ENCODE results near the genes CYREN and CNOT4.

DNA sequence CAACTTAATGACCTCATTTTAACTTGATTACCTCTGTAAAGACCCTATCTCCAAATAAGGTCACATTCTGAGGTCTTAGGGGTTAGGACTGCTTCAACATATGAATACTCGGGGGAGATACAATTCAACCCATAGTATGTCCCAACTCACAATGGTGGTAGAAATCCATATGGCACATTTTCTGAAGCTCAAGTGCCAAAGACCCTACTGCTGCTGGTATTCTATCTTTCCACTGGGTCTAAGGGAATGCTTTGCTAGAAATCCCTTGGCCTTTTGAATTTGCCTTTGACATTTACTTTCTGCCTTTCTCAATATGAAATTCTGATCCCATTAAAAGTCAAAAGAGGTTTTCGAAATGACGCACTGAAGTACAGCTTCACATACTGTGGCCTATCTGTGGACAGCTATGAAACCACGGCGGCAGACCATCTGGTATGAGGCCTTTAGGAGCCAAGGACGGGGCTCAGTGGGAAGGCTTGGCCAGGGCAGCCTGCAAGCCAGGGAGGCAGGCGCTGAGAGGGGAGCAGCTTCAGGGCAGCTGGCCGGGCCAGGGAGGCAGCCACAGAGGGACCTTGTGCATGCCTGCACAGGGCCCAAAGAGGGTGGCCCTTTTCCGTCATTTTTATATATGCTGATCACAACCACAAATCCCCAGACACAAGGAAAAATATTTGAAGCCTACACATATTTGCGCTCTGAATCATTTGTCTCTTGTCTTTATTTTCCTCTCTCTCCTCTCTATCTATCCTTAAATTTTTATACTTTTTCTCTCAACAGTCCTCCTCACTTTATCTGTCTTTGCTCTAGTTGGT, 13.4 kb downstream of the CALD1 start:
- RRBS = no CpG with 5 or more reads among the region's 10 CpGs

GRCh38 chr7:134811680-134811926, 32.2 kb downstream of the CALD1 start:
- RRBS = no CpG with 5 or more reads among the region's 2 CpGs

GRCh38 chr7:134813003-134813455, 33.6 kb downstream of the CALD1 start:
- RRBS = no CpG with 5 or more reads among the region's 2 CpGs

- RRBS = no CpG with 5 or more reads among the region's 7 CpGs
Measured at GRCh38 chr7:134906472-134907589, 79.5 kb upstream of the AGBL3 start.

- RRBS = no CpG with 5 or more reads among the region's 4 CpGs
Measured at GRCh38 chr7:134939145-134939591, 47.1 kb upstream of the AGBL3 start.

GRCh38 chr7:135170562-135171095, at the start of gene CYREN:
CYREN (minus strand) TSS chr7:135170707.
- RRBS = 3% methylated on average over 34 of the region's 50 CpGs

DNA sequence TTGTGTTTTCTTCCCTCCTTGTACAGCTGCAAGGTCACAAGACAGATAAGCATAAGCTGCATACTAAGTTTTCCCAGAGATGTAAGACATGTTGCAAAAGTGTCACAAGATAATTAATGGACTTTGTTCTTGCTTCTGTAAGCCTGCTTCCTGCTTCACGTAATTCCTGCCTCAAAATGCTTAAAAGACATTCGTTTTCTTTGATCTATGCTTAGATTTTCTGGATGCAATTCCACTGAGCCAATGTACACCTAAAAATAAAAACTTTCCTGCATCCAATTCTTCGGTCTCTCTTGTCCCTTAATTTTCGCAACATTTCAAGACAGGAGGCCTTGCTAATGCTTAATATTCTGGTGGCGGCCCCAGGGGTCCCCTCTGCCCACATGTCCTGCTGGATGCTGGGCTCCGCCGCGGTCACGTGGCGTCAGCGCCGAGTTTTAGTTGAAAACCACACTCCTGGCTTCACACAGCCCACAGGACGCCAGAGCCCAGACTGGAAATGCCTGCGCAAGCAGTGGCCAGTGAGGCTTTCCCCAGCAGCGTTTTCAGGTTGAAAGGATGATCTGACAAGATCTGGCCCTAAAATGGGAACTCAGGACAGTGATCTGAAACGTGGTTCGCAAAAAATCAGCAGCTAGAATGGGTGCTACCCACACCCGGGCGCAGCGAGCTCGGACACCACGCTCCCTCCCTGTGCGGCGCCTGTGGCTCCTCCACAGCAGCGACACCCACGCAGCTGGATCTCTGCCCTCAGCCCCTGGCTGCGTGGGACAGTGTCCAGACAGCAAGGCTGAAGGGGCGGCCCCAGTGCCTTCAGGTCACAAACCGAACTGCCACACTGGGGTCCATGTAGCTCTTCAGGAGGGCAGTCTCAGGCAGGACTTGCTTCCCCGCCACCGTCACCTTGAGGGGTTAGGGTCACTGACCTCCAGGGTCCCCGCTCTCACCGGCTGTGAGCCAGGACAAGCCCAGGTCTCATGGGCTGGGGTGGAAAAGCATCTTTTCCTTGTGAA, 11.5 kb upstream of the CYREN start:
- RRBS = no CpG with 5 or more reads among the region's 33 CpGs

DNA sequence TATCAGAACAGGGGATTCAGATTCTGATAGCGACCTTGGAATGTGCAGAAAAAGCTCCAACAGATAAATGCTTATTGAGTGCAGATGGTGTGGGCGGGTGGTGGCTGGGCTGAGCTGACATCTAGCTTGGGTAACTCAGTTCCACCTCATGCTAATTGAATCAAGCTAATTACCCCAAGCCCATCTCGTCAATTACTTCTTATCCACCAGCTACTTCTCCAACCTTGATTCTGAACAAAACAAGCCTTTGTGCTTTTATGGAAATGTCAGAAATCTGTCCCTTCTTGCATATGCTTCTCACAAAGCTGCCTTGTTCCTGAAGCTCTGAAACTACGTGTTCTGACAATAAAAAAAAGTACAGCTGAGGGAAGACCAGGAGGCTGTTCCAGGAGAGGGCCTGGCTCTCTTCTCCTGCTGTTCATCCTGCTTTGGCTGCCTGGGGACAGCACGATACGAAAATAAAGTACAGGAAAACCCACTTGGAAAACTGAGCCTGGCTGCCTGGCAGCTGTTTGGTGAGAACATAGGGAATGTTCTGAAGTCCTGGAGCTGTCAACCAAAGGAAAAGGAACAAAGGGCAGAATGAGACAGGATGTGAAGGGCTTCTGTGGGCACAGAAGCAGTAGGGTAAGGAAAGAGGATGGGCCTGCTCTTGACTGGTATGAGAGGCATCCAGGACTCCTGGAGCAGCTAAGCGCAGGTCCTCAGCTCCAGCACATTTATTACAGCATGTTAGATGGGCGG, 27.6 kb downstream of the STRA8 start:
- RRBS = no CpG with 5 or more reads among the region's 8 CpGs

GRCh38 chr7:135509619-135510743, at the start of gene CNOT4:
CNOT4 (minus strand) TSS chr7:135510102.
- RRBS = 0% methylated on average over 2 of the region's 71 CpGs

- RRBS = no CpG with 5 or more reads among the region's 4 CpGs
Measured at GRCh38 chr7:137721868-137722233, 124.9 kb downstream of the DGKI start.

DNA sequence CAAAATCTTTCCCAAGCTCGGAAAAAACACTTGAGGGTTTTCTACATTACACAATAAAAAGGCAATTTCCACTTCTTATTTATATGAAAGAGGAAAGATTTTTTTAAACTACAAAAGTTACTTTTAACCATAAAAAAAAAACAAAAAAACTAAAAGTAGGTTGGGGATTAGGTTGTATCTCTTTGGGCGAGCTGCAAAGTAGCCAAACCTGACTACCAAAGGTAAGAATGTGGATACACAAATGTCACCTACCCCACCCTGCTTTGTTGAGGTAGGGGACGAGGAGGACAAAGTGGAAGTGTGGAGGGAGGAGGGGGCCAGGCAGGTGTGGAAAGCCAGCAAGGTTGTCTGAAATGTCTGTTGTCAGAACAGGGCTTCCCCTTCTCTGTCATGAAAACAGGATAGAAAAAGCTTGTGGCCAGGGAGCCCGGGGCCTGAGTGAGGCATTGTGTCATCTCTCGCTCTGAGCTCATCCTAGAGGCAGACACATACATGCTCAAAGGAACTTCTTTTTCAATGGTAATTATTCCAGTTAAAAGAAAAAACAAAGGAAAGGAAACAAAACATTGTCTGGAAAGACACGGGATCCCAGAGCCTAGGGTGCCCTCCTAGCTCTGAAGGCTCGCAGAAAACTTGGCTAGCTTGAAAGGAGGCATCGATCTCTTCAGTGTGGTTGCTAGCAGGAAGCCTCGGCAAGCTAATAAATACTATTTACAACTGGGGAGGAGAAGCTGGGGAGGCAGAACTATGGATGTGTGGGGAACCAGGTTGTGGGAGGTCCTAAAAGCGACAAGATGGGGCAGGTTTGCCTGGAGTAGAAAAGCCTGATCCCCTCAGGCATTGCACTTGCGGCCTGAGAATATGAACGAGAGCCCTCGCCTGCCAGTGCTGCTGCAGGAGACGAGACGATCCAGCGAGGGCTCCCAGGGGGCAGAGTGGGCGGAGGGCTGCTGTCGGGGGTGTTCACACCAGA, 32.5 kb upstream of the DGKI start:
- RRBS = no CpG with 5 or more reads among the region's 18 CpGs

- RRBS = 19% methylated on average over 3 of the region's 7 CpGs
Measured at GRCh38 chr7:137996262-137996852, 5.5 kb downstream of the CREB3L2 start.

DNA sequence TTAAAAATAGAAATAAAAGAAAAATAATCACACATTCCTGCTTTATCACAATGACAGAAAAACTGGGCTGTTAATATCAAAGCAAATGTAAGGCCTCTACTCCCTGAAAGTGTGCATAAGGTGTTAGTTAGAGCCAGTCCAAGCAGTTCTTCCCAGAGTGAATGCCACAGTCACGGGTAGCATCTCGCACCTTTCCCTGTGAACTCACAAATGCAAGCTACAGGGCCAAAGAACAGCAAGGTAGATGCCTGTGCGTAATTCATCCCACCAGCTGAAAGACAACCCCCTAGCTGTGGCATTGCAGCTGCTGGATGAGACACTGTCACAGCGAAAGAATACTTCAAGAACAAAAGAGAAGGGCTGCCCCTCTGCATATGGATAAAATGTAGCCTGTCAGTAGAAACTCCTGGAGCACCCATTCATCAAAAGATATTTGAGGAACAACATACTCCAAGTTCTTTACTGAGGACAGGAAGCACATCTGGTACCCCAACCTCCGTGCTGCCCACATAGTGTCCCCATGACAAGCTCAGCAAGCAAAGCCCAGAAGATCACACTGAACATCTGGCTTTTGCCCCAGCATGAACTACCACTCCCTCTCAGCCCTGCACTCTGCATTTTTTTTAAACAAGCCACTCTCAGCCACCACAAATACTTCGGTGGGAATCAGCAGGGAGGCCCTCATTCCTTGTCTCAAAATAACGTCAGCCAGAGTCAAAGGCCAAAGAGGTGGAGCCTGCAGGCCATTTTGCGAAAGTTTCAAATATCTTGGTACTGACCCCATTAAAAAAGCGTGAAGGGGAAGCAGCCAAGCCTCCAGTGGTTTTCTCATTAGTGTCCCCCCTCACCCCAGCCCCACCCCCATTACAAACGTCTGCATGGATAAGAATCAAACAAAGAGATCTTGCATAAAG, 1.8 kb downstream of the CREB3L2 start:
- RRBS = no CpG with 5 or more reads among the region's 10 CpGs

DNA sequence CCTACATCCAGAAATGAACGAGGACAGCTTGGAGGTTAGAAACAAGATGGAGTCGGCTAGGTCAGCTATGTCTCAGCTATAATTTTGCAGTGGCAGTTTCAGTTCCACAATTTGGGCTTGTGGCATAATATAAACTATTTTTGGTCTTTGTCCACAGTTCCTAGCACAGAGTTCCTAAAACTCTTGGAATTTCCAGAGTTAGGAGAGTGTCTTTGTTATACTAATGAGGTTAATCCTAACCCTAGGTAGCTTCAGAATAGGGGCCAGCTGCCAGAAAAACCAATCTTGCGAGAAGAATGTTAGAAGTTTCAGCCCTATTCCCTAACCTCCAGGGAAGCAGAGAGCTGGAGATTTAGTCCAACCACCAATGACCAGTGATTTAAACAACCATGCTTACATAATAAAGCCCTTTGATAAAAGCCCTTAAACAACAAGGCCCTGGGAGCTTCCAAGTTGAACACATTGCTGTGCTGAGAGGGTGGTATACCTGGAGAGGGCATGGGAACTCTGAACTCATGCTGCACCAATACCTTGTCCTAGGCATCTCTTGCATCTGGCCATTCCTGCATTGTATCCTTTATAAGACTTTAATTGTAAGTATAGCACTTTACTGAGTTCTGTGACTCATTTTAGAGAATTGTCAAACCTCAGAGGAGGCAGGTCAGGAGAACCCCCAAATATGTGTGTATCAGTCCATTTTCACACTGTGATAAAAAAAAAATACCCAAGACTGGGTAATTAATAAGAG, 132.1 kb downstream of the AKR1D1 start:
- RRBS = no CpG with 5 or more reads among the region's 3 CpGs

- RRBS = no CpG with 5 or more reads among the region's 10 CpGs
Measured at GRCh38 chr7:138459533-138460009, 488 bp upstream of the TRIM24 start.

DNA sequence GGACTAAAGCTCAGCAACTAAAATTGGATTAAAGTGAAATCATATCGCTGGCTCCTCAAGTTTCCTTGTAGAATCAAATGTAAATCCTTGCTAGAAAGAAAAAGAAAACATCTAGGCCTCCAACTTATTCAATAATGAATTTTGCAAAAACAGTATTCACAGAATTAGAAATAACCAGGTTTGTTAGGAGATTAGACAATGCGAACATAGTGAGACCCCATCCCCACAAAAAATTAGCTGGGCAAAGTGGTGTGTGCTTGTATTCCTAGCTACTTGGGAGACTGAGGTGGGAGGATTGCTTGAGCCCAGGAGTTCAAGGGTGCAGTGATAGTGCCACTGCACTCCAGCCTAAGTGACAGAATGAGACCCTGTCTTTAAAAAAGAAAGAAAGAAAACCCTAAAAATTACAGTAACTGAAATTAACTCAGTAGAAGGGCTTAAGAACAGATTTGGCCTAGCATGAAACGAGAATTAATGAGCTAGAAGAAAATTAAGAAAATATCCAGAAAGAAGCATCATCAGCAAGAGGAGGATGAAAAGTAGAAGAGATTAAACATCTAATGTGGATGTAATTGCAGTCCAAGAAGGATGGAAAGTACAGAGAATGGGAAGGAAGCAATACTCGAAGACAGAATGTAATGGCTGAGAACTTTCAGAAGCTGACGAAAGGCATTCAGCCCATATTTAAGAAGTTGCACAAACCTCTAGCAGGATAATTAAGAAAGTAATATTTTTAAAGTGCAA, 60.4 kb downstream of the TRIM24 start:
- RRBS = no CpG with 5 or more reads among the region's 5 CpGs

- RRBS = no CpG with 5 or more reads among the region's 8 CpGs
Measured at GRCh38 chr7:138564095-138564808, 104.2 kb downstream of the TRIM24 start.

DNA sequence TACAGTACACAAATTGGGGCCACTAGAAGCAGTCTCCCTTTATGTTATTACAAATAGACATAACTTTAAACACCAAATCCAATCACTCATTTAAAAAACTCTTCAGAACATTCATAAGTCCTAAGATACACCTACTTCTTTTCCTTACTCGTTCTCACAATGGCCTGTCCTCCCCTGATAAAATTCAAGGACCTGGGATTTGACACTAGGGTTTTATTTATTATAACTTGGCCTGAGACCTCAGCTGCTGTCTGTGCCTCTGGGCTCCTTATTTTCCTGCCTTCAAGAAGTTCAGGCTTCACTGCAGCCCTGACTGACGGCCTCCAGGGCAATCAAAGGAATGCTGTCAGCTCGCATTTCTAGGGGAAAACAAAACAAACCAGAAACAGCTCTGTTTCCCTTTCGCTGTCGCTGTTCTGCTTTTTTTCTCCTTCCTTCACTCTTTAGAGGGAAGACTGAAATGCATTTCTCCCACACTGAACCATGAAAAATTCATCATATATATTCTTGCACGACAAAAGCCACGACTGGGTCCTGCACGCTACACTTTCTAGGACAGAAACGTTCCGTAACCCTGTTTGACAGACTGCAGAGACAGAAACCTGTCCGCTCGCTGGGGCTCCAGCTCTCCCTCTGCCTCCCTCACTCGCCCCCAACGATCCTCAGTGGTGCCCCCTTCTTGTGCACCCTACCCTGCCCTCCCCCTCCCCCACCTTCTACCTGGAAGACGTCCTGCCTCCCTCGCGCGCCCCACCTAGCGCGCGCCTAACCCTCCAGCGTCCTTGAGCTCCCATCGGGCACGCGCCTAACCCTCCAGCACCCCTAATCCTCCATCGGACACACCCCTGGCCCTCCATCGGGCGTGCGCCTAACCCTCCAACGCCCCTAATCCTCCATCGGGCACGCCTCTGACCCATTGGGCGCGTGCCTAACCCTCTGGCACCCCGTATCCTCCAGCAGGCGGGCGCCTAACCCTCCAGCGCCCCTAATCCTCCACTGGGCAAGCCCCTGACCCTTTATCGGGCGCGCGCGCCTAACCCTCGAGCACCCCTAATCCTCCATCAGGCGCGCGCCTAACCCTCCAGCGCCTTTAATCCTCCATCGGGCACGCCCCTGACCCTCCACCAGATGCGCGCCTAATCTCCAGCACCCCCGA, 37.3 kb downstream of the SVOPL start:
- RRBS = no CpG with 5 or more reads among the region's 53 CpGs

GRCh38 chr7:139026107-139027302, 9.3 kb downstream of the ZC3HAV1L start:
- RRBS = no CpG with 5 or more reads among the region's 13 CpGs

Measured in AG04449 (cell line).